ENCODE measurements around the genes HARBI1 and F2.

DNA sequence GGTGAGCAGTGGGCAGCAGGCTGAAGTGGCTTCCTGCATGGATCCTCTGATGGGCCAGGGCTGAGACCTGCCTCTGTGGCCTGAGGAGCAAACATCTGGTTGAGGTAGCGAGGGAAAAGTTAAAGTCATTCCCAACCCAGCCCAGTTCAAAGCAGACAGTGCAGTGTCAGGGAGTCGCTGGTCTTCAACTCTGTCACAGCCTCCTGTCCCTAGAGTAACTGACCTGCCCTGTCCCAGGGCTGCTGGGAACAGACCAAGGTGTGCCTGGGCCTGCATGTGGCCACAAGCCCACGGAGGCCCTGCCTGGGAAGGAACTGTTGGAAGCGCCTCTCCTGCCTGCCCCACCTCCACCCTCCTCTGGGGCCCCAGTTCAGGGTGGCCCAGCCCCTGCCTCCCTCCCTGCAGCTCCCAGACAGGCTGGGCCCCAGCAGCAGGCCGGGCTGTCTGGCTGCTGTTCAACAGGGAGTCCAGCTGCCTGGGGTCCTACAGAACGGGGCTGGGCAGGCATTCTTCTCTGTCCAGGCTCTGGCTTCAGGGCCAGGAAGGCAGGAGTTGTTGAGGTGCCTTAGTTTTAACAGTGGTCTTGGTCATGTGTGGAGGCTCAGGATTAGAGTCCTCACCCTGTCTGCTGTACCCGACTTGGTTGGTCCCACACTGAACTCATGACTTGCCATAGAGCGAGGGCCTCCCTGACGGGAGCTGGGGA, 11.7 kb downstream of the PRDM11 start:
- PRO-cap, result no peak
- RAMPAGE, long total RNA, 4 experiments, result no peak in any of the 4 experiments

- PRO-cap, result no peak
- RAMPAGE, long total RNA, 4 experiments, result no peak in any of the 4 experiments
Observed at GRCh38 chr11:45182742-45183737, 36.6 kb downstream of the PRDM11 start.

GRCh38 chr11:45209613-45211020, 63.7 kb downstream of the PRDM11 start:
- PRO-cap, result no peak
- RAMPAGE, long total RNA, 4 experiments, result no peak in any of the 4 experiments

- PRO-cap, result no peak
- RAMPAGE, long total RNA, 4 experiments, result no peak in any of the 4 experiments
Observed at GRCh38 chr11:45233789-45234188, 52.4 kb downstream of the SYT13 start.

GRCh38 chr11:45664439-45664961, 922 bp downstream of the CHST1 start:
- PRO-cap, result no peak
- RAMPAGE, long total RNA, 4 experiments, result no peak in any of the 4 experiments

DNA sequence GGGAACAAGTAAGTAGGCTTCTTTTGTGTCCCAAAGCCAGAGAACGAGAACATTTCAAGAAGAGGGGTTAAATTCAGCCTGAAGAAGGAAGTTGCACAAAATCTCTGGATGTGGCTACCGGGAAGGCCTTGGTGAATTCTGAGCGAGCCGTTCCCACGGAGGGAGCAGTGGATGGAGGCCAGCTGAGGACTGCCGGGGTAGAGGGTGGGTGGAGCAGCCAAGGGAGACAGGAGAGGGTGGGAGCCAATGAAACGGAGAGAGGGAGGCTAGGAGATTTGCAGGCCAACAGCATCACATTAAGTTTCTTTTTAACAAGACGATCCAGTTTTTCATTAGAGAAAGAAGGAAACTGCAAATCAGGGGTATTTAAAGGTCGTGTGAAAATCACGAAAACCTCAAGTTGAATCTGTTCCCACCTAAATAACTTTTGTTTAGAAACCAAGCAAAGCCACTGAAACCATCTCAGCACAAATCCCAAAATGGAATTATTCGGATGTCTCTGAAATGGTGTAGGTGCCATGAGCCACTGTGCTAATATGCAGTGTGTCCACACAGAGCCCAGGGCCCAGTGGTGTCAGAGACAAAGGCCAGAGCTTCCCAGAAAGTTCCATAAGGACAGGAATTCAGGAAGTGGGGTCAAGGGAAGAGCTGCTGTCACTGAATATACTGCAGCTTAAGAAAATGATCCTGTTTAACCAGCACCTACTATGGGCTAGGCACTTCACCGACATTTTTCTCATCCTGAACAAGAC, 59.7 kb upstream of the SLC35C1 start:
- PRO-cap, result no peak
- RAMPAGE, long total RNA, 4 experiments, result no peak in any of the 4 experiments

GRCh38 chr11:45850271-45850842, 3.1 kb downstream of the CRY2 start:
- PRO-cap, result no peak
- RAMPAGE, long total RNA, 4 experiments, result no peak in any of the 4 experiments

DNA sequence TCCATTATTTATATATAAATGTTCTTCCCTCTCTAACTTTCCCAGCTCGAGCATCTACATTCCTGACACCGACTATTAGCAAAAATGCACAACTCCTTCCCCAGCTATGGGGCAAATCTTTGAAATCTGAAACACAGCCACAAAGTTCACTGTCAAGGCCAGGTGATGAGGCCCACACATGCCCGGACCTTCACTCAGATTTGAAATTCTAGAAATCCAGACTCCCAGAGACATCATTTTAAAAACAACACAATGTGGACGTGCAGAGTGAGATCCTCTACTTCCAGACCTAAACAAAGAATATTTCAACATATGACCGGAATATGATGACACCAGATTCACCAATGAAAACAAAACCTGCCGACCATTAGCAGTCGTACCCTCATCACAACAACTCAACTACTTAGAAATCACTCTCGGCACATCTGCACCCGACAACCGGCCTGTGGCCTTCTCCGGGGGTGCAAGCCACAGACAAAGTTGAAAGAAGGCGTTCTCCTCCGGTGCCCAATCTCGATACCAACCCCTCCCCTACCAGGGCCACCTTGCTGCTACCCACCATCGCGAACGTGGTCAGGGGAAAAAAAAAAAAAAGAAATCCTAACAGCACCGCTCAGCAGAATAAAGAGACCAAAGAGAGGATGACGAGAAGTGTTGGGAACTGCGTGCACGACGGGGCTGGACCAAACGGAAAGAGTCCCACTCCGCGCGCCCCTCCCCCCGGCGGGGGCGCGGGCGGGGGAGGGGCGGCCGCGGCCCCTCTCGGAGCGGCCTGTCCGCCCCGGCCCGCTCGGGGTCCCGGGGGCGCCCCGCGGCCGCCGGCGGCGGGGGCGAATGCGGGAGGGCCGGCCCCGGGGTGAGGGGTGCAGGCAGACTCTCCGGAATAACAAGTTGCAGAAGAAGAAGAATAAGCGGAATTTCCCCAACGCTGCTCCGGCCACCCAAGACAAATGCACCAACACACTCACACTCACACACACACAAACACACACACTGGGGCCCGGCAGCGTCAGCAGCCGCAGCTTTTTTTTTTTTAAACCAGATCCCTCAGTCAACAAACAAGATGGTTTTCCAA, 1.8 kb downstream of the PHF21A start:
- PRO-cap, result no peak
- RAMPAGE, long total RNA, 4 experiments, result start-site peak on the minus strand in 3 of 4 experiments, centred at positions 635 to 669 of the sequence, 26 to 41 reads per replicate

- PRO-cap, result no peak
- RAMPAGE, long total RNA, 4 experiments, result no peak in any of the 4 experiments
Observed at GRCh38 chr11:46120240-46120535, 1.1 kb downstream of the PHF21A start.

DNA sequence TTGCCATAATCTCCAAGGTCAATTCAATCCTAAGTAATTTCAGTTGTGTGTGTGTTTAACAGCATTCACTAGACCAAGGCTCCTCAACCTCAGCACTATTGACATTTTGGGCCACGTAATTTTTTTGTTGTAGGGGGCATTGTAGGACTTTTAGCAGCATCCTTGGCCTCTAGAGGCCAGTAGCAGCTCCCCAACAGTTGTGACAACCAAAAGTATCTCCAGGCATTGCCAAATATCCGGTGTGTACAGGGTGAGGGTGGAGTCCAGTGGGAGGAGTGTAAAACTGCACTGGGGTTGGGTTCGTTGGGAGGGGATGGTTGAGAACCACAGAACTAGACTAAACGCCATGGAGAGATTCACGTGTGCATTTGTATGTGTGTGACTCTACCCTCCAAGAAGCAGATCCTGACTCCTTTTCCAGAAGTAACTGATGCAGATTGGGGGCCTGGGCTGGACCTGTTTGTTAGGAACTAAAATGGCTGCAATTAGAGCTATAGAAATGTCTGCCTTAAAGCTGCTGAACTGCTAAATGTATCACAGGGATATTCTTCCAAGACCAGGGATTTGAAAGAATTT, 6.0 kb upstream of the PHF21A start:
- PRO-cap, result no peak
- RAMPAGE, long total RNA, 4 experiments, result no peak in any of the 4 experiments

- PRO-cap, result no peak
- RAMPAGE, long total RNA, 4 experiments, result no peak in any of the 4 experiments
Observed at GRCh38 chr11:46265917-46266325, 11.5 kb upstream of the CREB3L1 start.

DNA sequence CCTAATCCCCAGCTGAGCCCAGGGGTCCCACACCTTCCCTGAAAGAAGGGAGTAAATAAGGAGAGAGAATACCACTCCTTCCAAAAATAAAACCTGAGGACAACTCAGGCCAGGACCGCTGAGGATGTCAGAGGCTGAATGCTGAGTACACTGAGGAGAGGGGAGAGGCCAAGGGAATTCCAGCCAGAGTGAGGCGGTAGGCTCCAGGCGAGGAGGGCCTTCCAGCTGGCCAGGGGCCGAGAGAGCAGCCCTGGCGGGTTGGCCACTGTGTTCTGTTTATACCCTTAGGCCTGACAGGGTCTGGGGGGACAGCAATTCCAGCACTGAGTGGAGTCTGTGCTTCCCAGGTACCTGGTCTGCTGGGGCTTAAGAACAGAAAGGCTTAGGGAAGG, 14.3 kb downstream of the CREB3L1 start:
- PRO-cap, result no peak
- RAMPAGE, long total RNA, 4 experiments, result no peak in any of the 4 experiments

- PRO-cap, result no peak
- RAMPAGE, long total RNA, 4 experiments, result no peak in any of the 4 experiments
Observed at GRCh38 chr11:46312115-46313029, 34.9 kb upstream of the DGKZ start.

GRCh38 chr11:46318379-46319041, 28.8 kb upstream of the DGKZ start:
- PRO-cap, result no peak
- RAMPAGE, long total RNA, 4 experiments, result no peak in any of the 4 experiments

- PRO-cap, result no peak
- RAMPAGE, long total RNA, 4 experiments, result no peak in any of the 4 experiments
Observed at GRCh38 chr11:46348659-46349675, 1.7 kb downstream of the DGKZ start.

GRCh38 chr11:46382230-46382876, 884 bp downstream of the MDK start:
- PRO-cap, result no peak
- RAMPAGE, long total RNA, 4 experiments, result no peak in any of the 4 experiments

- PRO-cap, result no peak
- RAMPAGE, long total RNA, 4 experiments, result no peak in any of the 4 experiments
Observed at GRCh38 chr11:46542216-46542827, 51.5 kb downstream of the AMBRA1 start.

DNA sequence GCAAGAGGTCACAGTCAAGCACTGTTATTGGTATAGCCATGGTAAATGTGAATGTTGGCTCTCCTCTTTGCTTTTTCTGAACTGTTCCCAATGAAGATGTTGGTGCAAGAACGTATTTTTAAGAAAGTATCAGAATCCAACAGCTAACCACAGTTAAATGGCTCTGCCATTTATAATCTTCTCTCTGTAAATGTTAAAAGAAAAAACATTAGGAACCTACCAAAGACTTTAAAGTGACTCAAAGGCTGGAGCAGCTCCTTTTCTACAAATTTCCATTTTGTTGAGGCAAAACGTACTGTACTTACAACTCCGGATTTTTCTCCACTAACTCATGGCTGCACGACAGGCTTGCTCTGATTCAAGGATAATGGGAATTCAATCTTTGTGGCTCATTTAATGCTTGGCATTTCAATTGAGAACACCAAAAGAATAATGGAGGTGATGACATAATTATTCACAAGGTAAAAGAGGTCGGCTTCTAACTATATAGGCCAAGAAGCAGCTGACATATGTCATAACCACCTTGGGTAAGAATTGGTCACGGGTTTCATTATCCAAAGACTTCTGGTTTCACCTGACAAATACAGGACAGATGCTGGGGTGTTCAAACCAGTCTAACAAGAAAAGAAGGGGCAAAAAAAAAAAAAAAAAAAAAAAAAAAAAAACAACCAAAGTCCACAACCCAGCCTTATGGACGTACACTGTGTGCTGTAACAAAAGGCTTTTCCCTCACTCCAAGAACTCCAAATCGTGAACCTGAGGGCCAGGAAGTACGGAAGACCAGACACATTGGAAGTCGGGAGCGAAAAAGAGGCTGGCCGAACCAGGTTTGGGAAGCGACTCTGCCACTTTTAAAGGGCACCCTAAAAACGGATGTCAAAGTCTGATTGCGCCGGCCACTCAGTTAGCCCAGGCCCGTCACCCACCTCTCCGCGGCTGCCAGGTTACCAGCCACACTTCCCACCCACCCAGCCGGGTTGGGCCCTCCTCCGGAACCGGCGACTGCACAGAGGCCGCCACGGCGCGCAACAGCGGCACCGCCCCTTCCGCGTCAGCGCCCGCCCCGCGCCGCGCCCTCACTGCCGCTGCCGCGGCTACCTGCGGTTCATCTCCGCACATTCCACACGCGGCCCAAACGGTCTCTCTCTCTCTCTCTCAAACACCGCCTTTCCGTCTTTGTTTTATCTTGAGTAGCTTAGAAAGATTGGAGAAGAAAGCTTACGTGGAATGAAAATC, at the start of gene HARBI1:
Gene HARBI1 (minus strand): TSS at position 1,030 of the 1,236 bp plus-strand sequence.
- PRO-cap, result no peak
- RAMPAGE, long total RNA, 4 experiments, result start-site peak on the minus strand in 4 of 4 experiments, centred at positions 1,016 to 1,044 of the sequence, 9 to 30 reads per replicate

DNA sequence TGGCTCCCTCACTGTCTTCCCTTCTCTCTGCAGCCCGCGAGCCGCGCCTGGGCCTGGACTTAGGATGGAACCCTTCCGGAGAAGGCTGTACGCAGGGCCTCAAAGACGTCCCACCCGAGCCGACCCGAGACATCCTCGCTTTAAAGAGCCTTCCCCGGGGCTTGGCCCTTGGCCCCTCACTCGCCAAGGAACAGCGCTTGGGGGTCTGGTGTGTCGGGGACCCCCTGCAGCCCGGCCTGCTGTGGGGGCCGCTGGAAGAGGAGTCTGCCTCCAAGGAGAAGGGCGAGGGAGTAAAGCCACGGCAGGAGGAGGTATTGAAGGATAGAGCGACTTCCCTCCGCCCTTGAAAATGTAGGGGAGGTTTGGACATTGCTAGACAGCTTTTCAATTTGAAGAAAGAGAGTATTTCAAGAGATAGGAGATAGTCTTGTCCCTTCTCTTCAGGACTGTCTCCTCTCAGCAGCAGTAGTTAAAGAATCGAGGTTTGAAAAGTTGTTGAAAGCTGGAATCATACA, 592 bp downstream of the ZNF408 start:
- PRO-cap, result no peak
- RAMPAGE, long total RNA, 4 experiments, result no peak in any of the 4 experiments

DNA sequence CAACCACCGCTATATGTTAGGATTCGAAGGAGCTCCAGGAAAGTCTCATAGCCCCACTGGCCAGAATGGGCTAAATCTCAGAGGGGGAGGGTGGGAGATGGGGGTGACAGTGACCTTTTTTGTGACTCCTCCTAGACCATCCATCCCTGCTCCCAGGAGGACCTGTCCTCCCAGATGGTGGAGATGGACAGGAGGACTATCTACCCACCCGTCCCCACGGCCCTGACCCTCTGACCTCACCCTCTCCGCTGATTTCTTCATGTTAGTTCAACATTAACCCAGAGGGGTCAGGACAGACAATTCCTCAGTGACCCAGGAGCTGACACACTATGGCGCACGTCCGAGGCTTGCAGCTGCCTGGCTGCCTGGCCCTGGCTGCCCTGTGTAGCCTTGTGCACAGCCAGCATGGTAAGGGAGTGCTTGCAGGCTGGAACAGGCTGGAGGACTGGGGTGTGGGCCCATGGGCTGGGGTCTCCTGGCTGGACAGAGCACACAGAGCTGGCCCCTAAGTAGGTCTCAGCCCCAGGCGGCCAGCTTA, at the start of gene F2:
Gene F2 (plus strand): TSS at position 307 of the 538 bp plus-strand sequence.
- PRO-cap, result no peak
- RAMPAGE, long total RNA, 4 experiments, result no peak in any of the 4 experiments